ENCODE measurements around a stretch of chr10.

- RRBS, result 7% methylated on average over 20 of the region's 52 CpGs
These were observed 5.0 kb upstream of the GATA3 start for GRCh38 chr10:8049420-8049992.

GRCh38 chr10:8056784-8057525, 2.5 kb downstream of the GATA3 start:
- RRBS, result no CpG with 5 or more reads among the region's 15 CpGs

- RRBS, result 94% methylated on average over 3 of the region's 40 CpGs
These were observed 3.9 kb downstream of the GATA3 start for GRCh38 chr10:8058274-8058898.

- RRBS, result no CpG with 5 or more reads among the region's 11 CpGs
These were observed 221.4 kb downstream of the GATA3 start for GRCh38 chr10:8275811-8276429.

GRCh38 chr10:11045696-11046488, 28.2 kb downstream of the CELF2 start:
- RRBS, result no CpG with 5 or more reads among the region's 22 CpGs

GRCh38 chr10:11154214-11154586, 136.5 kb downstream of the CELF2 start:
- RRBS, result no CpG with 5 or more reads among the region's 4 CpGs

GRCh38 chr10:11165600-11166600, 148.2 kb downstream of the CELF2 start:
- RRBS, result 1% methylated on average over 20 of the region's 44 CpGs

DNA sequence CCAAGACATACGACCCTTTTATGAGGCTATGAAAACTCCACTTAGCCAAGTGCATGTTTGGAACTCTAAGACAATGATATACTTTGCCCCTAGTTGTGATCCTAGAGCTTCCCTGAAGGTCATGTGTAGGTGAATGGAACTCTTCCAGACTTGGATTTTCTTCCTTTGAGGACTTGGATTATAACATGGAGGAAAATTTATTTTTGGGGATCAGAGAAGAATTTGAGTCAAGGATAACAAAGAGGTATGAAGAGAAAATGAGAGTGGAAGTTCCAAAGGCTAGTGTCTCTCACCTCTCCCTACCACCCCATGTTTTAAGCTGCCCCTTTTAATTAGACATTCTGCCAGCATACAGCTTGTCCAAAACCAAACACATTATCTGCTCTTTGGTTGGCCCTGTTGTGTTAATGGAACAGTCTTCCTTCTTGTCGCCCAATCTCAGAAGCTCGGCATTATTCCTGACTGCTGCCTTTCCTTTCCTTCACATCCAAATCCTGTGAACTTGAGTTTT, 164.8 kb downstream of the CELF2 start:
- RRBS, result no CpG with 5 or more reads among the region's 3 CpGs

GRCh38 chr10:11193687-11194083, 176.0 kb downstream of the CELF2 start:
- RRBS, result no CpG with 5 or more reads among the region's 4 CpGs

- RRBS, result no CpG with 5 or more reads among the region's 7 CpGs
These were observed 220.7 kb downstream of the CELF2 start for GRCh38 chr10:11238260-11238840.

- RRBS, result no CpG with 5 or more reads among the region's 13 CpGs
These were observed 223.1 kb downstream of the CELF2 start for GRCh38 chr10:11240506-11241356.

GRCh38 chr10:11246430-11247073, 228.9 kb downstream of the CELF2 start:
- RRBS, result no CpG with 5 or more reads among the region's 13 CpGs

DNA sequence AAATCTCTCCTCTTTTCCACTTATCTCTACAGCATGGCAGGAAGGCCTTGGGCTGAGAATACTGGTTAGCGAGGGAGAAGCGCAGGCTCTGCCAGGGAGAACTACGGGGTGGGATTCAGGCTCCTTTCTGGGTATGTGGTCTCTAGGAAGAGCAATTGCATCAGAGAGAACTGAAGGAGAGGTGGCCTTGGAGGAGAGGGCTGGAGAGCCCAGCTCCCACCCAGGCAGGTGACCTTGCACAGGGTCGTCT, 270.3 kb downstream of the CELF2 start:
- RRBS, result no CpG with 5 or more reads among the region's 4 CpGs

DNA sequence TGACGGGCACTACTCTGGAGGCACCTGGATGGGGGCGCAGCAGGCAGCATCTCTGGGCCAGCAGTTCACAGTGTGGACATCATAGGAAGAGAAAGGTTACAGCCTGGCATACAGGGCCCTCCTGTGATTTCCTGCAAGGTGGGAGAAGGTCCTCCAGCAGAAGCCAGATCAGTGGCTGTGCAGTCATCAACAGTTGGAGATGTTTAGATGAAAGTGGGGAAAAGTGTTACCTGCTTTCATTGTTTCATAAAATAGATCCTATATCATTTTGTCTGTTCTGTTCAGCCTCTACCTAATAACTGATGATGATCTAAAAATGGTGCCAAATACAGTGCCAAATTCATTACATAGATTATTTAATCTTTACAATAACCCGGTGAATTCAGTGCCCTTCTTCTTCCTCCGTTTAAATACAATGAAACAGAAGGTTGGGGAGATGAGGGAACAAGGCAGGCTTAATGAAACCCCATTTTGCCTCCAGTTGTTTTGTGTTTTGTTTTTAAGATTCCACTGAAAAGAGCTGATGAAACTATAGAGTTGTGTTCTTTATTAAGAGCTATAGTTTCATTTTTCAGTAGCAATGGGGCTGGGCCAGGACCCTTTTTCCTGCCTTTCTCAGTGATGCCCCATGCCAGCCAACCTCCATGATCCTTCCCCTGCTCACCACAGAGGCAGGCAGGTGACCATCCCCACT, 289.7 kb downstream of the CELF2 start:
- RRBS, result no CpG with 5 or more reads among the region's 4 CpGs

GRCh38 chr10:11329351-11329750, 282.1 kb downstream of the USP6NL start:
- RRBS, result no CpG with 5 or more reads among the region's 9 CpGs

DNA sequence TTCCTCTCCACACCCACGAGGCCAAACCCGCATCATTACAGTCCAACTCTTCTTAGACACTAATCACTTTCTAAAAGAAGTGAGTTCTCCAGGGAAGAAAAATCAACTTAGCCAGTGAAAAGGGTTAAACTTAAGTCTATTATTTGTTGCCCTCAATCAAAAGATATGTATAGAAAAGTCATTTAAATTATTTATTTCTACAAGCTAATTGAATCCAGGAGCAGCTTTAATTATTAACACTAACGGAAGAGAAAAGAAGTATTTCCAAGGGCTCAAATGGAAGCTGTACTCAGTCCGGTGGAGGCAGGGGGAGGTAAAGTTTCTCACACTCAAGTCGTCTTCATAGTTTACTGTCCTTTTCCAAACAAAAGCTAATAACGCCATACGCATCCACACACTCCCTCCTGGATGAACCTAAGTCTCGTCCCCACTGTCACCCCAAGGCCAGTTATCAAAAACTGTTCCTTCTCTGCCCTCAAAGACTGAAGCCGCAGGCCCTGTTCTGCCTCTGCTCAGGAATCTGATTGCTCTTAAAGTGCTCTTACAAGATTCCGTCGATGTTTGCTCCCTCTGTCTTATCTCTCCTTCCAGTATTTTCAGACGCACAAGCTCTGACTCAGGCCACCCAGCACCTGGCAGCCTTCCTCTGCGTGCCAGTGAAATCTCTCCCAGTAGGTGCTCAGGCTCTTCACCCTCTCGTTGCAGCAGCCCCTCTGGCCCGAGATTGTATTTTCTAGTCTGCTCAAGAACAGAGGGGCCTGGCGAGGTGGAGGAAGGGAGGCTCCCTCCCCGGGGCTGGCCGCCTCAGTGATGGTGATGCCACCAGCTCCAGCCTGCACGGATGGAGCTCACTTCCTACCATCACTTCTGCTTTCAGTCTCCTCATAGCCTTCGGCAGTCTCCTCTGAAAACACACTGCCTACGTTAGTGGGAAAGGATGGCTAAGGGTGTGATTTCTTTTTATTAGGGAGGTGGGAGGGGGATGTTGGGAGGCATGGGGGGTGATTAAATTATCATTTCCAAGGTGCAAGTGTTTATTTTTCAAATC, 276.4 kb downstream of the USP6NL start:
- RRBS, result no CpG with 5 or more reads among the region's 21 CpGs

DNA sequence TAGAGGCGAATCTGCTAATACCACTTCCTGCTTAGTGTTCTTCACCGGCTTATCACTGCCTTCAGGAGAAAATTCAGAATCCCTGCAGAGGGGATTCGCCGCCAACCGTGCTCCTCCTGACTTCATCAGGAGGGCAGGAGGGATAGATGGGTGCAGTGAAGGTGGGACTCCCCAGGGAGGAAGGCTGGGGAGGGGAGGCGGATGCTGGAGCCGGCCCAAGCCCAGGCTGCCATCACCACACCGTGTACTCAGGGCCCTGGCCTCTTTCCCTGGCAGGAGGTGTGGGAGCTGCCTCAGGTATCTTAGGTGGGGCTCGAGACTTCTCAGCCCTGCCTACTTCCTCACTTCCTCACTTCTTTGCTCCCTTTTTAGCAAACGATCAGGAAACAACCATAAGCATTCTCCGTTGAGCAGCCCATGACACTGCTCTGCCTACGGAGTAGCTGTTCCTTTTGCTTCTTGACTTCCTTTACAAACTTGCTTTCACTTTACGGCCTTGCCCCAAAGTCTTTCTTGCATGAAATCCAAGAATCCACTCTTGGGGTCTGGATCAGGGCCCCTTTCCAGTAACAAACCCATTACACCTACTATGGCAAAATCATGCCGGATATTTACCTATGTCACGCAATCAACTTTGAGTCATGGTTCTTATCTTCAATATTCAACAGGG, 243.3 kb downstream of the USP6NL start:
- RRBS, result no CpG with 5 or more reads among the region's 15 CpGs

- RRBS, result no CpG with 5 or more reads among the region's 16 CpGs
These were observed 156.8 kb downstream of the USP6NL start for GRCh38 chr10:11454161-11455610.

Data from GM19239 (cell line).